MCF 10A (cell line): ENCODE measurements around the genes ETFB, ZNF613 and ZNF480.

- PRO-cap = bidirectional peak, plus-strand start at chr19:51366599, minus-strand start at chr19:51366366; bidirectional peak, plus-strand start at chr19:51367146, minus-strand start at chr19:51367008
- RRBS = no CpG with 5 or more reads among the region's 72 CpGs
These were observed at the start of gene ETFB for GRCh38 chr19:51366217-51367287. Gene ETFB (minus strand): TSS chr19:51366388.

DNA sequence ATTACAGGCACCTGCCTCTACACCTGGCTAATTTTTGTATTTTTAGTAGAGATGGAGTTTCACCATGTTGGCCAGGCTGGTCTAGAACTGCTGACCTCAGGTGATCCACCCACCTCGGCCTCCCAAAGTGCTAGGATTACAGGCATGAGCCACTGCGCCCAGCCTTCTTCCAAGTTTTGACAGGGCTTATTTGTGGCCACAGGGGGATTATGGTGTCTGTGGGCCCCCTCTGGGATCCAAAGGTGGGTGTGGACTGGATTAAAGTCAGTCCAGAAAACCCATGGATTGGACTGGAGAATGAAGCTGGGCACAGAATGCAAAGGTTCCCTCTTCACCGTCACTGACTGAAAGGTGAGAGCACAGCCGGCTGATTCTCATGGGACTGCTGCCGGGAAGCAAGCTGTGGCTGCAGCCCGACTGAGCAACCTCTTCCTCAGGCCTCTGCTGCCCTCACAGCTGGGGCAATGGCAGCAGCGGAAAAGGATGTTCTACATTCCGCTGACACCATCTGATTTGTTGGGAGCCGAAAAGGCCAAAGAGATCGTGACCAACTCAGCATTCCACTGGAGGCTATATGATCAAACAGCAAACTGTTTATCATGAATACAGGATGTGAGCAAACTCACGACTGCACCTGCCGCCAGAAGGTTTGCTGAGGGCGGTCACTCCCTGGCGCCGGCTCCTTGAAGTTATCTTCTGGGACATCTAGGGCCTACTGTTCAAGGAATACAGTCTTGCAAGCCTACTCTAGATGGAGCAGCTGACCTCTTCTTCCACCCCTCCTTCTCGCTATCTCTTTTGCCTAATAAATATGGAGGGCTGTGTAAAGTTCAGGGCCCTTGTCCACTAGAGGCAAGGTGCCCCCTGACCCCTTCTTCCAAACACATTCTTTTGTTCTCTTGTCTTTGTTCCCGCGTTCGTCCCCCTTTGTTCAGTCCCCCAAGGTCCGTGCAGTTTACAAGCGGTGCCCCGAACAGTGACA lies 19.4 kb upstream of the SIGLEC6 start:
- PRO-cap = no peak
- RRBS = no CpG with 5 or more reads among the region's 22 CpGs

DNA sequence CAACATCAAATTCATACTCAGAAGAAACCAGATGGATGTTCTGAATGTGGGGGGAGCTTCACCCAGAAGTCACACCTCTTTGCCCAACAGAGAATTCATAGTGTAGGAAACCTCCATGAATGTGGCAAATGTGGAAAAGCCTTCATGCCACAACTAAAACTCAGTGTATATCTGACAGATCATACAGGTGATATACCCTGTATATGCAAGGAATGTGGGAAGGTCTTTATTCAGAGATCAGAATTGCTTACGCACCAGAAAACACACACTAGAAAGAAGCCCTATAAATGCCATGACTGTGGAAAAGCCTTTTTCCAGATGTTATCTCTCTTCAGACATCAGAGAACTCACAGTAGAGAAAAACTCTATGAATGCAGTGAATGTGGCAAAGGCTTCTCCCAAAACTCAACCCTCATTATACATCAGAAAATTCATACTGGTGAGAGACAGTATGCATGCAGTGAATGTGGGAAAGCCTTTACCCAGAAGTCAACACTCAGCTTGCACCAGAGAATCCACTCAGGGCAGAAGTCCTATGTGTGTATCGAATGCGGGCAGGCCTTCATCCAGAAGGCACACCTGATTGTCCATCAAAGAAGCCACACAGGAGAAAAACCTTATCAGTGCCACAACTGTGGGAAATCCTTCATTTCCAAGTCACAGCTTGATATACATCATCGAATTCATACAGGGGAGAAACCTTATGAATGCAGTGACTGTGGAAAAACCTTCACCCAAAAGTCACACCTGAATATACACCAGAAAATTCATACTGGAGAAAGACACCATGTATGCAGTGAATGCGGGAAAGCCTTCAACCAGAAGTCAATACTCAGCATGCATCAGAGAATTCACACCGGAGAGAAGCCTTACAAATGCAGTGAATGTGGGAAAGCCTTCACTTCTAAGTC lies 16.3 kb downstream of the ZNF175 start:
- PRO-cap = no peak
- RRBS = no CpG with 5 or more reads among the region's 6 CpGs

DNA sequence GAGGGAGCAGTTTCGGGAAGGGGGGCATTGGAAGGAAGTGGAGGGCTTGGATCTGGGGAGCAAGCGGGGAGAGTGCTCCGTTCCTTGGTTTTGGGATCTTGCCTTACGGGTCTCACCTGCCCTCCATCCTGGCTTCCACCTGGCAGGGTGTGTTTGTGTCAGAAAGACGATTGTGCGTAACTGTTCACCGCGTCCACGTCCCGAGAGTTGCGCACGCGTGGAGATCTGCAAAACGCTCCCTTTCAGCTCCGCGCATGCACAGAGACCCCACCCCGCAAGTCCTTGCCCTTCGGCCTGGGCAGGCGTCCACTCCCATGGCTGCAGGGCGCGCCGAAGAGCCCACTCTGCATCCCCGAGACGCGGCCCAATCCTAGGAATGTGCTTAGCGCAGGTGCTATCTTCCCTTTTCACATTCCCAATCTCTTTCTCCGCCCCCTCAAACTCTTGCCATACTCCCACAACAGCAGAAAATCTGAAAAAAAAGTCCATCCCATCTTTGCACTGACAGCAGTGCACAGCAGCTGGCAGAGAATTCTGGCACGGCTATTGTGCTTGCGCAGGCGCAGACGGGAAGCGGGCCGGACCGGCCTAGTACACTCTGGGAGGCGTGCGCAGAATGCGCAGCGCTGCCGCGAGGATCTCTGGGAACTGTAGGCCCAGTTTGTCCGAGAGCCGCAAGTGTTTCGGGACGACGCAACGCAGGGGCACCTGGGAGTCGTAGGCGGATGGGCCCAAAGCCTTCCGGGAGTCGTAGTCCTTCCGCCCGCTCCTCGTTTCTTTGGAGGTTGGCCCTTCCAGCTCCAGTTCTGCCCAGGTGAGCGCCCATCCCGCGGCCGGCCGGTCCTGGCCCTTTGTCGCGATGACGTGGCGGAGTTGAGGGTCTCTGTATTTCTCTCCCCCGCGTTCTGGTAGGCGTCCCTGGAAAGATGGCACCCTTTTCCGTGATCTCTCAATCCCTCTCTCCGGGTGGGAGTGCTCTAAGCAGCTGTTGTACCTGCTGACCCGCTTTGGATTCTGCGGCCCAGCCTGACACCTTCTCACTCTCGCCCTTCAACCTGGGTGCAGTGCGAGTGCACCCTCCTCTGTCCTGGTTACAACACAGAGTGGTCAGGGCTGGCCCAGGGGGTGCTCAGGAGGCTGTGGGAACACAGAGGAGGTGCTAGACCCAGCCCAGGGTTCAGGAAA lies 23.1 kb downstream of the ZNF175 start:
- PRO-cap = bidirectional peak, plus-strand start at position 803 of the sequence, minus-strand start at position 536 of the sequence
- RRBS = 7% methylated on average over 5 of the region's 71 CpGs

GRCh38 chr19:51688361-51689091 lies 4.6 kb upstream of the SPACA6 start:
- PRO-cap = bidirectional peak, plus-strand start at chr19:51689460, minus-strand start at chr19:51689003
- RRBS = 0% methylated on average over 3 of the region's 23 CpGs

- PRO-cap = bidirectional peak, plus-strand start at chr19:51690964, minus-strand start at chr19:51690843
- RRBS = 2% methylated on average over 3 of the region's 24 CpGs
These were observed 2.2 kb upstream of the SPACA6 start for GRCh38 chr19:51690709-51691647.

- PRO-cap = no peak
- RRBS = 72% methylated on average over 15 of the region's 42 CpGs
These were observed 9.9 kb downstream of the SPACA6 start for GRCh38 chr19:51702881-51703566.

GRCh38 chr19:51743450-51743875 lies 8.2 kb downstream of the FPR1 start:
- PRO-cap = no peak
- RRBS = no CpG with 5 or more reads among the region's 3 CpGs

- PRO-cap = bidirectional peak, plus-strand start at chr19:51926871, minus-strand start at chr19:51926733; bidirectional peak, plus-strand start at chr19:51927458, minus-strand start at chr19:51927299
- RRBS = no CpG with 5 or more reads among the region's 58 CpGs
These were observed at the start of gene ZNF613 for GRCh38 chr19:51926307-51927621. Gene ZNF613 (plus strand): TSS chr19:51927472.

- PRO-cap = no peak
- RRBS = no CpG with 5 or more reads among the region's 2 CpGs
These were observed 11.7 kb downstream of the PPP2R1A start for GRCh38 chr19:52201566-52201864.

DNA sequence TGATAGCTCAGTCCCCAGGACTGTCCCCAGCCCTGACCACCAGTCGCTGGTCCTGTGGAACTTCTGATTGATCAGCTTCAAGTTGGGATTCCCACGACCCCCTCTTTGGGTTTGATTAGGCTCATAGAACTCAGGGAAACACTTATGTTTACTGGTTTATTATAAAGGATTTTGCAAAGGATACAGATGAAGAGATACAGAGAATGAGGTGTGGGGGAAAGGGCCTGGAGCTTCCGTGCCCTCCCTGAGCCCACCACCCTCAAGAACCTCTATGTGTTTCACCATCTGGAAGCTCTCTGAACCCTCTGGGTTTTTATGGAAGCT lies 13.8 kb downstream of the PPP2R1A start:
- PRO-cap = no peak
- RRBS = no CpG with 5 or more reads among the region's 3 CpGs

DNA sequence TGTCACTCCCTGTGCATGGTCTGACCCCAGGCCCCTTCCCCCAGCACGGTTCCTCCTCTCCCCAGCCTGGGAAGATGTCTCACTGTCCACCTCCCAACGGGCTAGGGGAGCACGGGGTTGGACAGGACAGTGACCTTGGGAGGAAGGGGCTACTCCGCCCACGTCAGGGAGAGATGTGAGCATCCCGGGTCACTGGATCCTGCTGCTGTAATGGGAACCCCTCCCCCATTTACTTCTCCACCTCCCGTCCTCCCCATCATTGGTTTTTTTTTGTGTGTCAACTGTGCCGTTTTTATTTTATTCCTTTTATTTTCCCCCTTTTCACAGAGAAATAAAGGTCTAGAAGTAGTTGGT lies 36.2 kb downstream of the PPP2R1A start:
- PRO-cap = no peak
- RRBS = no CpG with 5 or more reads among the region's 8 CpGs

DNA sequence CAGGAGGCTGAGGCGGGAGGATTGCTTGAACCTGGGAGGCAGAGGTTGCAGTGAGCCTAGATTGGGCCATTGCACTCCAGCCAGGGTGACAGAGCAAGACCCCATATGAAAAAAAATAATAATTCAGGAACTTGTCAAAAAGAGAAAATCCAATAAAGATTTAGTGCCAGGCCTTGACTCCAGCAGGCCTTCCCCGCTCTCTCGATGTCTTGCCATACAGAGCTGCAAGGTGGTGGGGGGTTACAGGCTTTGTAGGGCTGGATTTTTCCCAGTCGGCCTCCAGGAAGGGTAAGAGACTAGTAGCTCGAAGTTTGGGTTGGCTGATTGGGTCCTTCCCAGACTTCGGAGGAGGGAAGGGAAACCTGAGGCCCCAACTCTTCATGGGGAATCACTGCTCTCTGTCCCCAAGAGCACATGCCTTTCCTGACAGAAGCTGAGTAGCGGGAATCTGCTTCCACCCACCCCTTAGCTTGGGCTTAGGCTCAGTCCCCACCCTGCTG lies 39.5 kb downstream of the PPP2R1A start:
- PRO-cap = no peak
- RRBS = no CpG with 5 or more reads among the region's 7 CpGs

DNA sequence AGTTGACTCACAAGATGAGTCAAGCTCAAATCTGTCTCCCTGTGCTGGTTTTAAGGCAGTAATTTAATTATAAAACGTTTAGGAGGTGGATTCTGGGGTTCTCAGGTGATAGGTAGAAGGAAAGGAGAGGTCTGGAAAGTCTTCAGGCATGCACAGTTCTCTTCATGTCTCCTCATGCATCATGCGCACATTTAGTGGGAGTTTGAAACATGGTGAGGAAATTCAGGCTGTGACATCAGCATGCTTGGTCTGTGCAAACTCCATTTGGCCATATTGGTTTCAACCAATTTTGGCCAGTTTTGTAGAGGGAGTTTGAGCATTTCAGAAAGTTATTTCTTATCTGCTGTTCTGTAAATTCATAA lies 37.9 kb upstream of the ZNF766 start:
- PRO-cap = unidirectional peak, plus-strand start at position 76 of the sequence
- RRBS = no CpG with 5 or more reads among the region's 2 CpGs

- PRO-cap = no peak
- RRBS = no CpG with 5 or more reads among the region's 6 CpGs
These were observed 11.7 kb upstream of the ZNF480 start for GRCh38 chr19:52285086-52285820.

DNA sequence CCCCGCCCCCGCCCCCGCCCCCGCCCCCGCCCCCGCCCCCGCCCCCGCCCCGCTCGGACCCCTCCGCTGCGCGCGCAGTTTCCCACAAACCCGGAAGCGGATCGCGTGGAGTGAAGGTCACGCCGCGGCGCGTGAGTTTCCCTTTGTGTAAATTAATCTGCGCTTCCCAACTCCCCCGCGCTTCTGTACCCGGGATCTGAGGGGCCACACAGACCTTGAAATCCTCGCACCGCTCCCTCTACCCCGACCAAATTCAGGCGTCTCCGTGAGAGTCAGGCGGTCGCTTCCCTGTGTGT lies at the start of gene ZNF480:
Gene ZNF480 (plus strand): TSS at position 77 of the 296 bp plus-strand sequence.
- PRO-cap = bidirectional peak, plus-strand start at position 87 of the sequence, minus-strand start outside the sequence
- RRBS = no CpG with 5 or more reads among the region's 34 CpGs

- PRO-cap = no peak
- RRBS = no CpG with 5 or more reads among the region's 1 CpG
These were observed 11.3 kb upstream of the ZNF610 start for GRCh38 chr19:52324691-52325142.

DNA sequence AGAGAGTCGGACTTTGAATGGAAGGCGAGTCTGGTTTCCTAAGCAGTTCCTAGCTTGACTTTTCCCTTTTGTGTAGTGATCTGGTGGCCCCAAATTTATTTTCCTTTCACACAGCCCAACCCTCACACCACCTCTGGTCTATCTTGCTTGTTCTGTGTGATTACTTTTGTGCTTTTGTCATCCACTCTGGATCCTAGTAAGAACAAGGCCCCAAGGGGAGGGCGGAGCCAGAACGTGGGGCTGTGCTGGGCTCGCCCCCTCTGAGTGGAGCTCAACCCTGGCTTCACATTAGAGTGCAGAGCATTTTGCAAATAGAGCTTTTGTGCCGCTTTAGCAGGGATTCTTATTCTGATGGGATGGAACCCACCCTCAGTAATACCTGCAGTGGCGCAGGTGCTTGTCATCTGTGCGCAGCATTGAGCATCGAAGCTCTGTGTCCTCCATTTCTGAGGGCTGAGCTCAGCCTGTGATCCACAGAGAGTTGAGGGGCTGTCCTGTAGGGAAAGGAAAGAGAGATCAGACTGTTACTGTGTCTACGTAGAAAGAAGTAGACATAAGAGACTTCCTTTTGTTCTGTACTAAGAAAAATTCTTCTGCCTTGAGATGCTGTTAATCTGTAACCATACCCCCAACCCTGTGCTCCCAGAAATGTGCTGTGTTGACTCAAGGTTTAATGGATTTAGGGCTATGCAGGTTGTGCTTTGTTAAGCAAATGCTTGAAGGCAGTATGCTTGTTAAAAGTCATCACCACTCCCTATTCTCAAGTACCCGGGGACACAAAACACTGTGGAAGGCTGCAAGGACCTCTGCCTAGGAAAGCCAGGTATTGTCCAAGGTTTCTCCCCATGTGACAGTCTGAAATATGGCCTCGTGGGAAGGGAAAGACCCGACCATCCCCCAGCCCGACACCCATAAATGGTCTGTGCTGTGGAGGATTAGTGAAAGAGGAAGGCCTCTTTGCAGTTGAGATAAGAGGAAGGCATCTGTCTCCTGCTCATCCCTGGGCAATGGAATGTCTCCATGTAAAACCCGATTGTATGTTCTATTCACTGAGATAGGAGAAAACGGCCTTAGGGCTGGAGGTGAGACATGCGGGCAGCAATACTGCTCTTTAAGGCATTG lies 32.1 kb downstream of the ZNF578 start:
- PRO-cap = no peak
- RRBS = no CpG with 5 or more reads among the region's 17 CpGs

GRCh38 chr19:52640975-52641707 lies 49.2 kb downstream of the ENSG00000269825 start:
- PRO-cap = no peak
- RRBS = no CpG with 5 or more reads among the region's 14 CpGs

DNA sequence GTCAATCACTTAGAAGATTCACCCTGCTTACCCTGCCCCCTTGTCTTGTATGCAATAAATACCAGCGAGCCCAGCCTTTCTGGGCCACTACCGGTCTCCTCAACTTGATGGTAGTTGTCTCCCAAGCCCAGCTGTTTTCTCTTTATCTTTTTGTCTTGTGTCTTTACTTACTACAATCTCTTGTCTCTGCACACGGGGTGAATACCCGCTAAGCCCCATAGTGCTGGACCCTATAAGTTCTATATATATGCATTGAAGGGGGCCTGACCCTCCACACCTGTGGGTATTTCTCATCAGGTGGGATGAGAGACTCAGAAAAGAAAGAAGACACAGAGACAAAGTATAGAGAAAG lies 9.1 kb upstream of the ZNF888 start:
- PRO-cap = no peak
- RRBS = no CpG with 5 or more reads among the region's 4 CpGs